Transverse colon (tissue), 4 donors: ENCODE measurements around the gene SETSIP.

DNA sequence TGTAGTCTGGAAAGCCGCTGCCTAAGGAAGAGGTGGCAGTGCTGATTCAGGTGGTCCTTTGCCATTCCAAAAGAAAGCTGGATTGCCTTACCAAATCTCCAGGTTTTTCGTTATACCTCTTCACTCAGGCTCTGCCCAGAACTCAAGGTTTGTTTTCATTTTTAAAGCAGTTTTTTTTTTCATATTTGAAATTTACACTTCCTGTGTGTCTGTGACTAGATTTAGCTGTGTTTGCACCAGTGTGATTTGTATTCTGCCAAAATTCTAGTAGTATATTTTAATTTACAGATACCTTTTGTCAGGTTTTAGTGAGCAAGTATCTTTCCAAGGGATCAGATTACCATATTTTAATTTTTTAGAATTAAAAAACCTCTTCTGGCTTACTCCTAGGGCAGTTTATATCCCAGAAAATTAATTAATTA is 25.7 kb downstream of the LRRC8D start:
- PRO-cap: no peak
- RAMPAGE, long total RNA, 4 experiments: no peak in any of the 4 experiments

DNA sequence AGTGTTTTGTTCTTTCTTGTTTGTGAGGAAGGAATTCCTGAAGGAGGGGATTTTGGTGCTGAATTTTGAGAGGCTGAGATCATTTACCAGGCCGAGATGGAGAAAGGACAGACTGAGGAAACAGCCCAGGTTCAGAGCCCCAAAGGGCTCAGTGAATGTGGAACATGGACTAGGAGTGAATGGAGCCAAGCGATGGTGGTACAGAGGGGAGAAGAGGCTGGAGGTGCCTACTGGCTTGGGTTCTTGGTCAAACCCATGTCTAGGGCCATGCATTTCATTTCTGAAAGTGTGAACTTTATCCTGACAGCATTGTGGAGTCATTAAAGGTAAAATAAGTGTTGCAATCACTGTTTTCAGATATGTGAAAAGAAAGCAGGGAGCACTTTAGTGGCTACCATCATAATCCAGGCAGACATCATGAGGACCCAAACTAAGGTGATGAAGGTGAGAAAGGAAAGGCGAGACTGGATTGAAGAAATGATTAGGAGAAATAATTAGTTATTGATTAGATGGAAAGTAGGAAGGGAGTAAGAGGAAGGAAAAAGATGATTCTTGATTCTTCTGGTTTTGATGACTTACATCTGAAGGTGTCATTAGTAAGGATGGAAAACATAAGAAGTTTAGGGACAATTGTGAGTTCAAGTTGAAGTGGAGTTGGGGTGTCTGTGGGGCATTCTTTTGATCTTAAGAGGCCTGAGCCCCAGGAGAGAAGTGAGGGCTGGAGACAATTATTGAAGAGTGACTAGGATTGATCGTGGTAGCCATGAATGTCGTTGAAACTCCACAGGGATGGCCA is 32.0 kb downstream of the LRRC8D start:
- PRO-cap: no peak
- RAMPAGE, long total RNA, 4 experiments: start-site peak on the plus strand in 1 of 4 experiments, centred at position 548 of the sequence, 13 reads per replicate

DNA sequence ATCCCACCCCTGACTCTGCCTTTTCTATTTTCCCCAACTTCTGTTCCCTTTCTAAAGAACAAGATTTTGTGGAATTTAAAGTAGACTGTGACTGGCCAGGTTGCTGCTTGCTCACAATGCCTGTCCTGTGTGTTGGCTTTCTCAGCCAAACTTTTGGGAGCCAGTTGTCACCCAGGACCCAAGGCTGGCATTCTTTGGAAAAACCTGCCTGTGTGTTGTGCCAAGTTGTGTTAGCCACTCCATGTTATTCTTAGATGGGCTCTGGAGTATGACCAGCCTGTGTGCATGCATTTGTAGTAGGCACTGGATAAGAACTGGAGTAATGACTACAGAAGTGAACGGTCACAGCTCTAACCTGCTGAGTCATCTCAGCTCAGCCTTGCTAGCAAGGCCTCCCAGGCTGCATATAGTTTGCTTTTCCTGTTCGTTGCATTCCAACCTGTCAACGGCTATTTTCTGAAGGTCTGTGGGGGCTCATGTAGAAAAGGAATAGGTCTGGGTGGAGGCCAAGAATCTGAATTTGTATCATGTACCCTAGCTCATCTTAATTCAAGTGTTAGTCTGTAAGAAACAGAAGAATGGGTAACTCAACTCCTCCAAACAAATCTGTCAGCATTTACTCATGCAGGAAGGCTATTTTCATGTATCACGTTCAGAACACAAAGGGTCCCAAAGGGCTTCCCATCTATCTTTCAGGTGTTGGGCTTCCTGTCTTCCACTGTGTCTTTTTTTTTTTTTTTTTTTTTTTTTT is 85.8 kb downstream of the LRRC8D start:
- PRO-cap: no peak
- RAMPAGE, long total RNA, 4 experiments: no peak in any of the 4 experiments

- PRO-cap: no peak
- RAMPAGE, long total RNA, 4 experiments: start-site peak on the plus strand in 1 of 4 experiments, at chr1:90012885-90013124 at its widest, 6 to 14 reads per replicate
These were observed 17.8 kb downstream of the ZNF326 start for GRCh38 chr1:90012558-90013359.

DNA sequence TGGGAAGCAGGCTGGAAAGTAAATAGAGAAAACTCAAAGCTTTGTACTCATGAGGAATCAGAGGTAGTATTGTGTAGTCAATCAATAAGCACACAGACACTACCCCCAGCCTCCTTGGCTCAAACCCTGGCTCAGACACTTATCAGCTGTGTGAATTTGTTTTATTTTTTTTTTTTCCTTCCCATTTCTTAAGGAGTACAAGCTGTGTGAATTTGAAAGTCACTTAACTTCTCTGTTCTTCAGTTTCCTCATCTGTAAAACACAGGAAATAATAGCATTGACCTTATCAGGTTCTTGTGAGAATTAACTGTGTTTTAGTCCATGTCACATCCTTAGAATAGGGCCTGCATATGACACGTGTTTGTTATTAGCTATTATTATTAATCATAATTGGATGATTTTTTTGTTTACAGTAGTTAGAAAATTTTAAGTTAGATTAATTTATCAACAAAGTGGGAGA is 31.8 kb upstream of the BARHL2 start:
- PRO-cap: no peak
- RAMPAGE, long total RNA, 4 experiments: no peak in any of the 4 experiments

GRCh38 chr1:90850853-90851885 is 134.1 kb upstream of the BARHL2 start:
- PRO-cap: bidirectional peak, plus-strand start at chr1:90851812, minus-strand start at chr1:90851646
- RAMPAGE, long total RNA, 4 experiments: start-site peak on the minus strand in 2 of 4 experiments, at chr1:90851608-90851658 at its widest, 18 to 41 reads per replicate

- PRO-cap: no peak
- RAMPAGE, long total RNA, 4 experiments: start-site peak on the minus strand in 2 of 4 experiments, at chr1:90926978-90927260 at its widest, 6 to 14 reads per replicate
These were observed 95.0 kb downstream of the ZNF644 start for GRCh38 chr1:90926810-90927278.

DNA sequence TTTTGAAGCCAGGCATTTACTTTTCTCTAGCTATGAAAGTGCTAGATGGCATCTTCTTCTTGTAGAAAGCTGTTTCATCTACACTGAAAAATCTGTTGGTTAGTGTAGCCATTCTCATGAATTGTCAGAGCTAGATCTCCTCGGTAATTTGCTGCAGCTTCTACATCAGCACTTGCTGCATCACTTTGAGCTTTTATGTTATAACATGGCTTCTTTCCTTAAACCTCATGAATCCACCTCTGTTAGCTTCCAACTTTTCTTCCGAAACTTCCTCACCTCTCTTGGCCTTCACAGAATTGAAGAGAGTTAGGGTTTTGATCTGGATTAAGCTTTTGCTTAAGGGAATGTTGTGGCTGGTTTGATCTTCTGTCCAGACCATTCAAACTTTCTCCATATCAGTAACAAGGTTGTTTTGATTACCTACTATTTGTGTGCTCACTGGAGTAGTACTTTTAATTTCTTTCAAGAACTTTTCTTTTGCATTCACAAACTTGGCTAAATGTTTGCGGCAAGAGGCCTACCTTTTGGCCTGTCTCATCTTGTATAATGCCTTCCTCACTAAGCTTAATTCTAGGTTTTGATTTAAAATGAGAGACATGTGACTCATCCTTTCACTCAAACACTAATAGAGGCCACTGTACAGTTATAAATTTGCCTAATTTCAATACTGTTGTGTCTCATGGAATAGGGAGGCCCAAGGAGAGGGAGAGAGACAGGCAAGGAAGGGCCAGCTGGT is 66.3 kb downstream of the ZNF644 start:
- PRO-cap: no peak
- RAMPAGE, long total RNA, 4 experiments: start-site peak on the minus strand in 1 of 4 experiments, centred at position 382 of the sequence, 6 reads per replicate

- PRO-cap: no peak
- RAMPAGE, long total RNA, 4 experiments: start-site peak on the minus strand in 1 of 4 experiments, at chr1:90965387-90965623 at its widest, 7 to 8 reads per replicate
These were observed 56.6 kb downstream of the ZNF644 start for GRCh38 chr1:90965103-90965830.

DNA sequence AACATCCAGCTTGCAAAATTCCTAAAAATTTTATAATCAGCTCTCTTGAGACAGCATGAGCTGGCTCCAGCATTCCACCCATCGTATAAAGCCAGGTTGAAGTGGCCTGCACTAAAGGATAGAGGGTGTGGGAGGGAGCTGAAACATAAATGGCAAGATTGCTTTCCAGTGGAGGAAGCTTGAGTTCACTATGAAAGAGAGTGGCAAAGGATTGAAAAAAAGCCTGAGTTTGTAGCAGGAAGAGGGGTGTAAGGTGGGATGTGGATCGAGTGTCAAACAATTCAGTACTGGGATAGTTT is 48.5 kb upstream of the ZNF644 start:
- PRO-cap: no peak
- RAMPAGE, long total RNA, 4 experiments: no peak in any of the 4 experiments

DNA sequence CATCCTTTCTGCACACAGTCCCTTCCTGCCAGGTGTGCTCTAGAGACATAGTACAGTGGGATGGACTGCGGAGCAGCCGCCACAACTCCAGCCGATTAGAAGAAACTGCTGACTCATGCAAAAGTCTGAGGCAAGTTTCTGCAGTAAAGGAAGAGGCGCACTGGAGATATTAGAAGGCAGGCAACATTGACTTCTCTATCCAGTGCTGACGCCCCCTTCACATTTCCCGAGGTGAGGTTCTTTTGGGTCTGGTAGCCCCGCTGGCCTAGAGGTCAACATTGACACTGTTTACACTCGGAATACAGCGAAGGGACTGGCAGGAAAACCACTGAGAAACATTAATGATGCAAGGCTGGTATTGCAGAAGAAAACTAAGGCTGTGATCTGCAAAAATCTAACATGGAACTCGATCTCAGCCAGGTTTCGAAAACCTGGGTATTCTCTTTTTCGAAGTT is 90.6 kb downstream of the CDC7 start:
- PRO-cap: no peak
- RAMPAGE, long total RNA, 4 experiments: no peak in any of the 4 experiments

- PRO-cap: no peak
- RAMPAGE, long total RNA, 4 experiments: no peak in any of the 4 experiments
These were observed 110.9 kb downstream of the CDC7 start for GRCh38 chr1:91611513-91611957.

GRCh38 chr1:91777666-91777967 is 108.3 kb downstream of the TGFBR3 start:
- PRO-cap: no peak
- RAMPAGE, long total RNA, 4 experiments: no peak in any of the 4 experiments

DNA sequence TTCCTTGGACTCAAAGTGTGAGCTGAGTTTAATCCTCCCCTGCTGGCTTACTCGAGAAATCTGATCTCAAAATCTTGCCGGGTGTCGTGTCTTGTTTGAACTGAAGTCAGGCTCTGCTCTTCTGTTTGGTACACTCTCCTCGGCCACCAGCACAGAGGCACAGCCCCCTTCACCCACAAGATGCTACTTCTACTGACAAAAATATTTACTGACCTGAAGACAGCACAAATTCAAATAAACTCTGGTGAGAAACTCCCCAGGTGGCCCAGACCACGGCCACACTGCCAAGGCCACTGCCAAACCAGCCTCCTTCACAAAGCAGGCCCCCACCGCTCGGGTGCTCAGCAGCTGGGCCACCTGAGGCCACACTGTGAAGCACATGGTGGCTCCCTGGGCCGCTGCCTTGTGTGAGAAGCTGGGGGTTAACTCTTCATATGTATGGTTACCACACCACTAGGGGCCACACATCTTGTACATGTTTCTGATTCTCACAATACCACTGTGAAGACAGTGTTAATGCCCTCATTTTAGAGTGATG is 80.6 kb downstream of the TGFBR3 start:
- PRO-cap: no peak
- RAMPAGE, long total RNA, 4 experiments: no peak in any of the 4 experiments

GRCh38 chr1:91816978-91818027 is 68.6 kb downstream of the TGFBR3 start:
- PRO-cap: no peak
- RAMPAGE, long total RNA, 4 experiments: no peak in any of the 4 experiments

DNA sequence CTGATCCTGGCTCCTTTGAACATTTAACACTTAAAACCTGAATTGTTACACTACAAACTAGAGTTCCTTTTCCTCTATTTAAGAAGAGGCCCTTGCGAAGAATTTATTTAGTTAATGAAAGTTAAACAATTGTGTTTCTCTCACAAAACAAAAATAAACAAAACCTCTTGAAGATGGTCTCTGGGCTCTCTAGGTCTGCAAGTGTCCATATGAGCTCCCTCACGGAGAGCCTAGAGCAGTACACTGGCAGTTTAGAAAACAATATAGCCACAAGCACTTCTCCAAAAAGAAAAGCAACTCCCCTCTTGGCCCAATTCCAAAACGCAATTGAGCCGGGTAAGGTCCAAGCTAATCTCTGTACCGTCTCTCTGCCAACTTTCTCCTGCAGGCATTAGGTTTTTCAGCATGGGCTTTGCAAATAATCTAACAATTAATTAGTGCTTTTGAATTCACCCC is 40.1 kb downstream of the TGFBR3 start:
- PRO-cap: no peak
- RAMPAGE, long total RNA, 4 experiments: no peak in any of the 4 experiments

- PRO-cap: no peak
- RAMPAGE, long total RNA, 4 experiments: start-site peak on the minus strand in 1 of 4 experiments, at chr1:91846994-91847037 at its widest, 5 reads per replicate
These were observed 39.3 kb downstream of the TGFBR3 start for GRCh38 chr1:91846403-91847276.

- PRO-cap: no peak
- RAMPAGE, long total RNA, 4 experiments: no peak in any of the 4 experiments
These were observed 15.1 kb downstream of the TGFBR3 start for GRCh38 chr1:91870867-91871241.

DNA sequence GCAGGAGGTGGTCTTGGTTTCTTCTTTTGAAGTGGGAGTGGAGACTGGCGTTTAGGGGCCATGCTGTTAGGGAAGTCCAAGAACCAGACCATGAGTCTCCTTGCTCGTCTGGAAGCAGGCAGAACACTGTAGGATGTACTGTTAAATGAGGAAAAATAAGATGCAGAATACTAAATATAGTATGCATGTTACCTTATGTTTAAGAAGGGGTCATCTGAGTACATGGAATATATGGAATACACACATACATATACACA is at the start of gene SETSIP:
TSS of gene SETSIP (minus strand) at position 62 of the 257 bp plus-strand sequence.
- PRO-cap: no peak
- RAMPAGE, long total RNA, 4 experiments: no peak in any of the 4 experiments

- PRO-cap: no peak
- RAMPAGE, long total RNA, 4 experiments: no peak in any of the 4 experiments
These were observed 49.0 kb upstream of the C1orf146 start for GRCh38 chr1:92168693-92169043.